Smooth muscle cell (in vitro differentiated cells): Measurements from ENCODE around the genes CHDH and ACTR8.

DNA sequence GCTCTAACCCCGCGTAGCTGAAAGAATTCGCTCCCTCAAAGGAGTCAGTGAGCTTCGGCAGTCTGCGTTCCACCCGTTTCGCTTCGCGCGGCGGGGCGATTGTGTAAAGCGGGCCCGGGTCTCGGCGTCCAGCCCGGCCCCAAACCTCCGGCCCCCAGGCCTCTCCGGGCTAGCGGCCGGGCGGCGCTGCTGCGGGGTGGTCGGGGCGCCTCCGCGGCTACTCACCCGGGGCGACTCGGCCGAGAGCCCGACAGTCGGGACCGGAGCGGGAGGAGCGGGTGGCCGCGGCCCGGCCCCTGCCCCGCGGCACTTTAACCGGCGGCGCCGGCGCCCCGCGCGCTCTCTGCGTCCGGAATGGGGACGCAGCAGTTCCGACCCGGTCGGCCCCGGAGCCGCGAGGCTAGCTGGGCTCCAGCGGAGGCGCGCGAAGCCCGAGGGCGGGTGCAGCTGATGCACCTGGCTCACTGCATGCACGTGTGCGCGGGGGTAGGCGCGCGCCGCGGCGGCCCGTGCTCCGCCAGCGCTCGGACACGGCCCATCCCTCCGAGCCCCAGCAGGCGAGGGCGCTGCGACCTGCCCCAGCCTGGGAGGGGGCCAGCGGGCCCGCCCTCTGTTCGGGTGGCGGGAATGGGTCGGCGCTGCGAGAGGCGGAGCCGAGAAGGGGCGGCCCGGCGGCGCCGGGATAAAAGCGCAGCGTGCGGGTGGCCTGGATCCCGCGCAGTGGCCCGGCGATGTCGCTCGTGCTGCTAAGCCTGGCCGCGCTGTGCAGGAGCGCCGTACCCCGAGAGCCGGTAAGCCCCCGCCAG, at the start of gene CHDH:
Gene CHDH, minus strand, starts transcription at position 562 of the 806 bp plus-strand sequence.
- RAMPAGE, long total RNA = no peak

GRCh38 chr3:53880350-53880852, 1.6 kb downstream of the ACTR8 start:
- RAMPAGE, long total RNA = no peak

DNA sequence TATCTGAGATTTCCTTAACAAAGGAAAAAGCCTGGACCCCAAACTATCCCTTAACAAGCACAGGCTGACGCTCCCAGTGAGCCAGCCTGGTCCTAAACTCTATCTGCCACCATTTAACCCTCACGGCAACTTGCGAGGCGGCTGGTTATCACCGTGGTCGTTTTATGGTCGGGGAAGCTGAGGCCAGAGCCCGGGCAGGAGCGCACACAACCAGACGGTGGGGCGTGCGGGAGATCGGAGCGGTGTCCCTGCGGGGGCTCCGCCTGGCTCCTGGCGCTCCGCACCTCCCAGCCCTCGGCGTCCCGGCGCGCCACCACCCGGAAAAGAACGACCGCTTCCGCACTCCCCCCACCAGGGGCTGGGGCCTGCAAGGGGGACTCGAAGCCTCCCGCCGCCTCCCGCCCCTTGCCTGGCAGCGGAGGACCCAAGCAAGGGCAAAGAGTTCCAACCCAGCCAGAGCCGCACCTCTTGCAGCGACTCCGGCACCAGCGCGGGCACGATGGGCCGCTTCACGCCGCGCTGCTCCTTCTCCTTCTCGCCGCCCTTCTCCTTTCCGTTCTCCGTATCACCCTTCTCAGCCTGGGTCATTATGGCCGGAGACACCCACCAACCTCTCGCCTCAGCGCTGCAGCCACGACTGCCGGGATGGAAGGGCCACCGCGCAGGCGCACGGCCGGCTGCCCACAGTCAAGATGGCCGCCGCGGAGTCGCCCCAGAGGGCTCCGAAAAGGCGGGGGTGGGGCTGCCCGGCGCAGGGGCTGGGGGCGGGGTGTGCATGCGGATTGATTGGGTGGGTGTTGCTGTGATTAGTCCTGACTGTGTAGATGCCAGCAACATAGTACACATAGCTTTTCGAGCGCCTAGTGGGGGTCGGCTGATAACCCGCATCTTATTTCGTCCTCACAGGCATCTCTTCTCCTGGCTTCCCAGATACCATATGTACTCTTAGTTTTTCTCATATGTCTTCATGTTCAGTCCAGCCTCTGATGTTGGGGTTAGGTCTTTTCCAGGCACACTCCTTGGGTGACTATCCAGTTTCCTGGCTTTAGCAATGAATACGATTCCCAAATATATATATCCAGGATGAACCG, at the start of gene ACTR8:
Gene ACTR8, minus strand, starts transcription at position 639 of the 1,091 bp plus-strand sequence.
- RAMPAGE, long total RNA = start-site peak on the minus strand centred at position 613 of the sequence, 74 bp wide, 167 and 25 reads in 2 replicates

- RAMPAGE, long total RNA = no peak
Observed at GRCh38 chr3:54853864-54854187, 74.0 kb downstream of the LRTM1 start.

- RAMPAGE, long total RNA = no peak
Observed at GRCh38 chr3:55483431-55484078, 3.6 kb downstream of the WNT5A start.

- RAMPAGE, long total RNA = no peak
Observed at GRCh38 chr3:55490120-55490690, 3.1 kb upstream of the WNT5A start.

GRCh38 chr3:56355431-56356138, 112.7 kb downstream of the ERC2 start:
- RAMPAGE, long total RNA = no peak

GRCh38 chr3:56557334-56558420, 702 bp downstream of the CCDC66 start:
- RAMPAGE, long total RNA = no peak

DNA sequence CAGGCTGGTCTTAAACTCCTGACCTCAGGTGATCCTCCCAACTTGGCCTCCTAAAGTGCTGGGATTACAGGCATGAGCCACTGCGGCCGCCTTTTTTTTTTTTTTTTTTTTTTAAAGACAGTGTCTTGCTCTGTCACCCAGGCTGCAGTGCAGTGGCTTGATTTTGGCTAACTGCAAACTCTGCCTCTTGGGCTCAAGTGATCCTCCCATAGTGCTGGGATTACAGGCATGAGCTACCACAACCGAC, 39.1 kb upstream of the TASOR start:
- RAMPAGE, long total RNA = no peak

- RAMPAGE, long total RNA = no peak
Observed at GRCh38 chr3:56727745-56728468, 44.8 kb upstream of the TASOR start.

GRCh38 chr3:56879305-56879885, 77.6 kb upstream of the ARHGEF3 start:
- RAMPAGE, long total RNA = no peak

DNA sequence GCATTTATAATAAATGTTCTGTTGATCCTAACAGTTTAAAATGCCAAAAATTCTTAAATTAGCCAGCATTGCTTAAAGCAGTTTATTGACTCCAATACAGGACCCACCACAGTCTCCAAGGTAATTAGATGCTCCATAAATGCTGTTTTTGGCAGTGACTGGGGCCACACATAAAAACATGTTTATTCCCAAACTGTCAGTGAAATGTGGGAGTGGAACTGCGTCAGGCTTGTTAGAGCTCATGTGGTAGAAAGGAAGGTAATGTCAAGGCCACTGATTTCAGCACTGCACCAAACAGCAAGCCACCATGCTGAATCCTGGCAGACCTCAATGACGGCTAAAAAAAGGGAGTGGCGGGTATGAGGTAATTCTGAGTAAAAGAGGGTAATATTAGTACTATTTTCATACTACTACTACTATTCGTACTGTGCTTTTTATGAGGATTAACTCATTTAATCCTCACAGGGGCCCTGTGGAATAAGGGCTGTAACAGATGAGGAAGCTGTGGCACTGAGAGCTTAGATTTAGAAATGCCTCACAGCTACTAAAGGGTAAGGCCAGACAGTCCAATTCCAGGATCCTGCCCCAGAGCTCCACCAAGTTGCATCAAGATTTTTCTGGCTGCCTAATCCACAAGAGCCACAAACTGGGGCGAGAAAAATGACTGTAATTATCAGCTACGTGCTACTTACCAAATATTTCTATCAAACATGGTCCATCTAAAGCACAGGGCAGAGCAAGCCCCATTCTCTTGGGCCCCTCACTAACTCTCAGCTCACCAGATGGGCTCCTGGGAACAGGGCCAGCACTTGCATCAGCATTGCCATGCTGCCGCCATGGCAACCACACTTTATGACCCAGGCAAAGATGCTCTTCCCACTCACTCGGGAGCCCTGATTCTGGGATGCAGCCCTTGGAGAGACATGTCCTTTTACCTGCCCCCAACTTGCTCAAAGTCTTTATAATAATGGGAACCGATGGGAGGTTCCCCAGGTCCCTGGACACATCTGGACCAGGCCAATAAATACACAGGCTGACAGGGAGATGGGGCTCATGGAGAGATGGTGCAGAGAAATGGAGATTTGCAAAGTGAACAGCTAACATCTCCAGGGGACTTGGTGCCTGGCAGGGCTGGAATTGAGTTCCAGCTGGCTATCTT, 83.5 kb upstream of the SPATA12 start:
- RAMPAGE, long total RNA = no peak

DNA sequence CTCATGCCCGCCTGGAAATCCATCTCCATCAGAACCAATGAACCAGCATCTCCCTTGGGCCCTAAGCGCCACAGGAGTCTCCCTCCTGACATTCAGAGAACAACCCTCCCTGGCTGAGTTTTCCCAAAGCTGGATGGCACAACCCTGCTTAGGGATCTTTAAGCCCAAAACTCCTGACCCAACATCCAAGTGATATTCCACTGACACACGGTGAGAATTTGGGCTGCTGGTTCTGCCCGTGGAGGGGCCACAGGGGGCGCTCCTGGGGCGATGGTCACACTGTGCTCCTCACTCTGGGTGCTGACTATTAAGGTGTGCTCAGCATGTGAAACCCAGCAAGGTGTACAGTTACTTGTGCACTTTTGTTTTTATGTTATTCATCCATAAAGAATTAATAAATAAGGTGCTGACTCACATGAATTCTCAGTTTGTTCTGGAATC, 53.7 kb upstream of the SPATA12 start:
- RAMPAGE, long total RNA = no peak

GRCh38 chr3:57017522-57018031, 42.9 kb upstream of the SPATA12 start:
- RAMPAGE, long total RNA = no peak

DNA sequence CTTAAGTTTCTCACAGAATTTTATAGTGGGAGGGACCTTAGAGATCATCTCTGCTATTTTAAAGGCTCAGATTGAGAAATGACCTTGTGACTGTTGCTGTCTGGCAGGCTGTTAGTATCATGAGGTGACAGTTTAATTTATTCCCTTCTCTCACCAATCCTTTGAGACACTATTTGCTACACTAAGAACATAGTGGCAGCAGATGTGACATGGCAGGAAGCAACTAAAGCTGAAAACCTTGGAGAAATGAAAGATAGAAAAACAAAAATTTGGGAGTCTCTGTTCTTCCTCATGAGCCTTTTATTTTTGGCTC, 24.9 kb downstream of the APPL1 start:
- RAMPAGE, long total RNA = no peak

- RAMPAGE, long total RNA = no peak
Observed at GRCh38 chr3:57448451-57448793, 95.7 kb downstream of the DNAH12 start.

DNA sequence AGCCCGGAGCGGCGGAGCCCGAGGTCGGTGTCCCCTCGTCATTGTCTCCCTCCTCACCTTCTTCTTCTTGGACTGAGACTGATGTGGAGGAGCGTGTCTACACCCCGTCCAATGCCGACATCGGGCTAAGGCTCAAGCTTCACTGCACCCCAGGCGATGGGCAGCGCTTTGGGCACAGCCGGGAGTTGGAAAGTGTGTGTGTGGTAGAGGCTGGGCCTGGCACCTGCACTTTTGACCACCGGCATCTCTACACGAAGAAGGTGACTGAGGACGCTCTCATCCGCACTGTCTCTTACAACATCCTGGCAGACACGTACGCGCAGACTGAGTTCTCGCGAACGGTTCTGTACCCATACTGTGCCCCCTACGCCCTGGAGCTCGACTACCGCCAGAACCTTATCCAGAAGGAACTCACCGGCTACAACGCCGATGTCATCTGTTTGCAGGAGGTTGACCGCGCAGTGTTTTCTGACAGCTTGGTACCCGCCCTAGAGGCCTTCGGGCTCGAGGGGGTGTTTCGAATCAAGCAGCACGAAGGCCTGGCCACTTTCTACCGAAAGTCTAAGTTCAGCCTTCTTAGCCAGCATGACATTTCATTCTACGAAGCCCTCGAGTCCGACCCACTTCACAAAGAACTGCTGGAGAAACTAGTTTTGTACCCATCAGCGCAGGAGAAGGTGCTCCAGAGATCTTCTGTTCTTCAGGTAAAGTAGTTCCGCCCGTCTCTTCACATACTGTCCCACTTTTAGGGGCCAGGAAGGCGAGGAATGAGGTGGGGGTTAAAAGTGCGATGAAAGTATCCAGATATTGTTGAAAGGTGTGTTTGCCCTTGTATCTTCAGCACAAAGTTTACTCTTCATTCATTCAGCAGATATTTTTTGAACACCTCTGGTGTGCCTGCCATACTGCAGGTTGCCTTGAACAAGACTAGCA, 1.2 kb downstream of the PDE12 start:
- RAMPAGE, long total RNA = no peak

DNA sequence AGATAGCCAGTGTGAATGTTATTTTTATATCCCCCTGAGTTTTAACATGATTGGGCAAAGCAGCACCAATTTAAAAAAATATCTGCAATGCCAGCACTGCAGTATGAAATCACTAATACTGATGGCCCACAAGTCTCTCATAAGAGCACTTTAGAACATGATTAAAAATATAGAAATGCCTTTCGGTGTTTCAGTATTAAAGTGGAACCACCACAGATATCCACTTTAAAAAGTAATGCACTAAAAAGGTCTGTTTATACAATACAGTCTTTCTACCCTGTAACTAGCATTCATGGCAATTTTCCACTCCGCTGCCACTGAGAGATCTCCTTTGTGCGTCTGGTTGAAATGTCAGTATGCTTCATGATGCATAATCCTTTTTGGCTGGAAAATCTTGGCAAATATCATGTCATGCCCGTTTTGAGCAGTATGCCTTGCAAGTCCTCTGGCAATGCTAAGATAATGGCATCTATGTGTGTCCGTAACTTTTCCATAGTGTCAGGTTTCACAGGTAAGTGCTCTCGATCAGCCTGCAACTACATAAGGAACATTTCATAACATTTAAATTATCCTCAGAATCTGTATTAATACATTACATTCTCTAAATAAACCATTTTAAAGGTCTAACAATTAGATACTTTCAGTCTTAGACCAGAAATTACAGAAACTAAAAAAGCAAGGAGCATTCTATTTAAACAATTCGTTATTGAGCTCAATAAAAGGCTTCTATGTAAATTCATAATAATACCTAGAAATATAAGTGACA, 30.8 kb upstream of the ARF4 start:
- RAMPAGE, long total RNA = no peak

DNA sequence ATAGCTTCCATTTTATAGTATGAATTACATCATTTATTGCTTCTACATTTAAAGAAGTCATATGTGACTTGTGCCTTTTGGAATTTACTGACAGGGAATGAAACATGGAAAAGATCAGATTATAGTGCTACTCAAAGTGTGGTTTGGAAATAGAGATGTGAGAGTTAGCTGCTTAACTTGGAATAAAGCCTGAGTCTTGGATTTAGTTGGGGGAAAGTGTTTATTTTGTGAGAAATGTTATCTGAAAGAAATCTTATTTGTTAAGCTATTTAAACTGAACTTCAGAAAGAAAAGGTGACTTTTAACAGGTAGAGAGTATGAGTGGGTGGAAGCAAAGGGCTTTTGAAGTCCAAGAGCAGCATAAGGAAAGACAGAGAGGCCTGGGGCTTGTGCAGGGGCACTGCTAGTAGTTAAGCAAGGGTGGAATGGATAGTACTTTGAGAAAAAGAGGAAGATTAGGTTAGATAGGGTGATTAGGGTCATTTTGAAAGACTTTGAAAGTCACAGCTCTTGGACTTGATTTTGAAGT, 60.5 kb downstream of the SLMAP start:
- RAMPAGE, long total RNA = no peak

- RAMPAGE, long total RNA = no peak
Observed at GRCh38 chr3:57861773-57862192, 105.7 kb downstream of the SLMAP start.